ENCODE measurements around a stretch of chr2.

DNA sequence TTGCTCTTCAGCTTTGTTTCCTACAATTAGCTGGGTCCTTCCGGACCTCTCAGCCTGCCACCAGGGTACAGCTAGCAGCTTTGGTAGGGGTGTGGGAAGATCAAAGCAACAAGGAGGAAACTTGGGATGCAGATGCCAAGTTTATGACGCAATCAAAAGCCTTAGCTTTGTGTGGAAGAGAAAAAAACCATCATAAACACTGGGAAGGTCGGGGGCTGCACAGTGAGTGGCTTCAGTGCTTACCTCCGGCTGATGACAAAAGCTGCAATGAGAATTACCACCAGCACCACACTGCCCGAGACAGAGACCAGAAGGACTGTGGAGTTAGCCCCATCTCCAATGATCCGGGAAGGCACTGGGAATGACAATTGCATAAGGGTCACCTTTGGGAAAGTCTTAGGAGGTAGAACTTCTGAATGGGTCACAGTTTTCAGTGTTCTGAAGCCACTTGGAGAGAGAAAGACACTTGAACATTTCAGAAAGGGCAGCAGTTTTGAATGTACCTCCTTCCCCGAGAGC, 116.7 kb downstream of the EPHA4 start:
- RRBS, result 100% methylated on average over 1 of the region's 7 CpGs

- RRBS, result 2% methylated on average over 22 of the region's 54 CpGs
These were observed 531 bp downstream of the EPHA4 start for GRCh38 chr2:221571483-221572062.

DNA sequence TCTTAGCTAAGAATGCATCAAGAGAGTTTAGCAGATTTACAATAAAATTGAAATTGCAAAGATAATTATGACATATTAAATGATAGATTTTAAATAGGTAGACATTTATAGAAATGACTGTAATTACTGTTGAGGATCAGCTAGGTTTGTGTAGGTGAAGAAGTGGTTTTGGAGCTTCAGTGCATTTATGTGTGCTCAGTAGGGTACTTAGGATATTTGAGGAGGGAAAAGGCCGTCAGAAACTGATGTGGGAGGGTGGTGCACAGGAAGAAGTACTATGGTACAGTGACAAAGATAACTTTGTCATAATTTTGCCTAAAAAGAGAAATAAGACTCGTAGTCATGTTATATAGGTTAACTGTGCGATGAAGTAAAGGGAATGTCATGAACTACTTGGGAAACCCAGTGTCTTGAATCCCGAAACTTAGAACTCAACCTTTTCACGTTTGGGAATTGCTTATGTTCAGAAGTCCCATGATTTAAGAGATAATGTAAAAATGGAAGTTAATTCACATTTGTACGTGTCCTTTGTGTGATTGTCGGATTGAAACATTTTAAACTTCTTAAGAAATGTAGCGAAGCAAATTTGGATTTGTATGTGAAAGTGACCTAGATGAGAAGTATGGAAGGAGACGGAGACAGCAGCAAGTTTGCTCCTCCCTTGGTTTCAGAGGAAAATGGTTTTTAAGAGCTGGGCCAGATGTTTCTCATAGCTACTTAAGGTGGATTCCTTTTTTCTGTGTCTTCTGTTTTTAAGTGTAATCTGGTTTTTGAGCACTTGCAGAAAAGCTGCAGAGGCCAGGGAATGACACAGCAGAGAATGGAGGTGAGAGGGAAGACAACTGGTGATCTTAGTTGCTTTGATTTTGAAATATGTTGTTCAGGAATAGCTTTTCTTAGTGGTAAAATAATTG, 28.5 kb downstream of the ACSL3 start:
- RRBS, result no CpG with 5 or more reads among the region's 9 CpGs

- RRBS, result no CpG with 5 or more reads among the region's 15 CpGs
These were observed 39.3 kb downstream of the ACSL3 start for GRCh38 chr2:222899647-222900998.

DNA sequence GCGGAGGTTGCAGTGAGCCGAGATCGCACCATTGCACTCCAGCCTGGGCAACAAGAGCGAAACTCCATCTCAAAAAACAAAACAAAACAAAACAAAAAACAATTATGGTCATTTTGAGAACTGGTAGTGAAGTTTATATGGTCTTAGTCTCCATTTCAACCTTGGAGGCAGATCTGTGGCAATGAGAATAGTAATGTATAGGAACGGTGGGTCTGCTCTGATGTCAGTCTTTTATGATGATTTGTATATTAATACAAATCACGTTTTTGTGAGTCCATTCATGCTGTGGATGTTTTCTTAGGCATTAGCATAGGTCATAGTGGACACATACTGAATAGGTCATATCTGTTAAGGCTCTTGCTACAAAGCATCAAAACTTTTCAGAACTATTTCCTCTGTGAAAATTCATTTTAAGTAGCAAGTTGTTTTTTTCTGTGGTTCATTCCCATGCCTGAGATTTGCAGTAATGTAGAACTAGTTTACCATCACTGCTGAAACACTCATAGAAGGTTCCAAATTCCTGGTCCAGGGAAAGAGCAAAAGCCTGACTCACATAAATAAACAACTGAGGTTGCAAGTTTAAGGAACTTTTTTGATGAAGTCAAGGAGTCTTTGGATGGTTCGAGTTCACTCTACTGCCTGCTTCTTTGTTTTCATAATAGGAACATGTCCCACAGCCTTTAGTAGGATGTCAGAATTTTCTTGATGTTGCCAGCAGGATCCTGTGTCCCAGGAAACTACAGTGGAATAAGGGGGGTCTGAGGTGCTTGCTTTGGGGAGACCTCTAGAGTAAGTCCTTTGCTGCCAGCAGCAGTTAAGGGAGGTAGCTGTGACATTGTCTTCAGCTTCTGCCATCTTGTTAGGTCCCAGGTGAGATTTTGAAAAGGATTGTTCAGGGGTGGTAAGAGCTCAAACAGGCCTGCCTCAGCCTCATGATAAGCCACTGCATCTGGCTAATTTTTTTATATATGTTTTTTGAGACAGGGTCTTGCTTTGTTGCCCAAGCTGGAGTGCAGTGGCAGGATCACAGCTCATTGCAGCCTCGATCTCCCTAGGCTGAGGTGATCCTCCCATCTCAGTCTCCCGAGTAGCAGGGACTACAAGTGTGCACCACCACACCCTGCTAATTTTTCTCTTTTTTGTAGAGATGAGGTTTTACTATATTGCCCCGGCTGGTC, 43.8 kb downstream of the ACSL3 start:
- RRBS, result no CpG with 5 or more reads among the region's 10 CpGs

GRCh38 chr2:222959078-222959814, 92.7 kb upstream of the KCNE4 start:
- RRBS, result no CpG with 5 or more reads among the region's 5 CpGs

DNA sequence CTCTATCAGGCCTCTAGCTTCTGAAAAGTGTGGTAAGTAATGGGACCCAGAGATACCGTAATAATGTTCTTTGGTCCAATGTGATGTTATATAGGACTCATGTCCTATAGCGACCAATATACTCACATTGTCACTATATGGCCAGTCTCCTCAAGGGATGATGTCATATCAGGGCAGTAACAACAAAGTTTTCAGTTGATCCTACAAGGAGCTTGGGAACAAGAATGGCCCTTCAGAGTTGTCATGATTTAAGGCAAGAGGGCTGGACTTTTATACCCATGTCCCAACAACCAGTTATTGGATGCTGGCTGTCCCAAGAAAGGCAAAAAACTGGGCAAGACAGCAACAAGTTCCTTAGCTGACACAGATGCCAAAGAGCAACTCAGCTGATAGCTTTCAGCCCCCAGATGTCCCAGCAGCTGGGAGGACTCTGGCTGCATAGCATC, 33.2 kb upstream of the SERPINE2 start:
- RRBS, result no CpG with 5 or more reads among the region's 2 CpGs

DNA sequence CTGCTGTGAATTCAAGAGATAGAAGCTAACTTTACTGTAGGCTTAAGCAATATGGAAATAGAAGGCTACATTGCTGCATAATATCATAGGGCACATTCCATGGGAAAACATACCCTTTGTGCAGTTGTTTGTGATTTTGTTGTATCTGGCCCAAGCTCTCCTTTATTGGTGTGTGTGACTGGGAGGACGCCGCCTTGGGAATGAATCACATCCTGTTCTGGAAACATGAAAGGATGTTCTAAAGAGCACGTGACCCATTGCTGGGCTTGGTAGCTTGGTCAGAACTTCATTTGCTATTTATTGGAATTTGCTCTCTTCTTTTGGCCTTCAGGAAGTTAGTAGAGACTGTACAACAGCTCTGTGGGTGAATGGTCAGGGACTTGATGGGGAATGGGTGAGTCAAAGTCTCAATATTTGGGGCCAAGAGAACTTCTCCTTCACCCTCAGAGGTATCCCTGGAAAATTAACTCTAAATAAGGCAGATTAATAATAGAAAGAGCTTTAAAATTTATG, 106.8 kb upstream of the SERPINE2 start:
- RRBS, result no CpG with 5 or more reads among the region's 3 CpGs

DNA sequence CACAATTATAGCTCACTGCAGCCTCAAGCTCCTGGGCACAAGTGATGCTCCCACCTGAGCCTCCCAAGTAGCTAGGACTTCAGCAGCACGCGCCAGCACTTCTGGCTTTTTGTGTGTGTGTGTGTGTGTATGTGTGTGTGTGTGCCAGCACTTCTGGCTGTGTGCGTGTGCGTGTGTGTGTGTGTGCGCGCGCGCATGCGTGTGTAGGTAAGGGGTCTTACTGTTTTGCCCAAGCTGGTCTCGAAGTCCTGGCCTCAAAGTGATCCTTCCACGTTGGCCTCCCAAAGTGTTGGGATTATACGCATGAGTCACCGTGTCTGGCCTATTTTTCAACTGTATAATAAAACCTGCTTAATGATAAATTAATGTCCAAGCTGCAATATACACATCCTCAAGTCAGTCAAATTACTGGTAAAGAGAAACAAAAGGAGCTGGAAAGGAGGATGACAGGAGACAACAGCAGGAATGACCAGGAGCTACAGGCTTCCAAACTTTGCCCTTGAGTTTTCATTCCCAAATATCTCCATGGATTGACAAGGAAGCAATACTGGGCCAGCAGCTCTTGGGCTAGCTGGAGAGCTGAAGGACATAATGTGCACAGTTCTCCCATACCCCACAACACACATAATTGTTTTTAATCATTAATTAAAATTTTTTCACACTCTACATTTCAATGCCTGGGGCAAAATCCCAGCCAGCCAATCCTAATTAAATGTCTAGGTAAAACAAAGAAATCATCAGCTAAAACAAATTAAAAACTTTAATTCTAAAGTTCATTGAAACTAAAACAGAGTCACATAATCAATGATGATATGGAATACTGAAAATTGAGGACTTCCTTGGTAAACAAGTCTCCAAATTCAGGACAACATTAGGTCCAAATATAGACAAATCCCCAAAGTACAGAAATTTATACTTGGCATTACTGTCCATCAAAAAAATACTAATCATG, 42.5 kb downstream of the CUL3 start:
- RRBS, result no CpG with 5 or more reads among the region's 13 CpGs

DNA sequence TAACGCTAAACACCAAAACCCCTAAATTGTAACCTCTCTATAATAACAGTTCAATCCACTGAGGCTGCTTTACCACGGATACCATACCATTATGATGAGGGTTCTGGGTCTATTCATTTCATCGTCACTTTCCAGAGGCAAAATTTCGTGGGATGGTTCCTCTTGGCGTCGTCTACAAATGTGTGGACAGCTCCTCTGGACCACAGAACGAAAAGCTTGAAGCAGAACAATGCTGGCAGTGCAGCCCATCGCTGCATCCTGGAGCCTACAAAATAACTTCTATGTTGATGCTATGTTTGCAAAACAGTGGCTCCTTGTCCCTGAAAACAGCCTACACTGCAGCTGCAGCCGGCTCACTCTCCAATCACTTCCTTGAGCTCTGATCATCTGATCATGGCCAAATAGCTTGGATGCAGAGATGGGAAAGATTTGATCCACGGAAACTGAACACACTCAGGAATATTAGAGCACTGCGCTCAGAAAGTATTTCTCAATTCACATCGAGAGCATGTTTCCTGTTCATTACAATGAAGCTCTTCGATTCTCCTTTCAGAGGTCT, 60.1 kb downstream of the DOCK10 start:
- RRBS, result no CpG with 5 or more reads among the region's 13 CpGs

DNA sequence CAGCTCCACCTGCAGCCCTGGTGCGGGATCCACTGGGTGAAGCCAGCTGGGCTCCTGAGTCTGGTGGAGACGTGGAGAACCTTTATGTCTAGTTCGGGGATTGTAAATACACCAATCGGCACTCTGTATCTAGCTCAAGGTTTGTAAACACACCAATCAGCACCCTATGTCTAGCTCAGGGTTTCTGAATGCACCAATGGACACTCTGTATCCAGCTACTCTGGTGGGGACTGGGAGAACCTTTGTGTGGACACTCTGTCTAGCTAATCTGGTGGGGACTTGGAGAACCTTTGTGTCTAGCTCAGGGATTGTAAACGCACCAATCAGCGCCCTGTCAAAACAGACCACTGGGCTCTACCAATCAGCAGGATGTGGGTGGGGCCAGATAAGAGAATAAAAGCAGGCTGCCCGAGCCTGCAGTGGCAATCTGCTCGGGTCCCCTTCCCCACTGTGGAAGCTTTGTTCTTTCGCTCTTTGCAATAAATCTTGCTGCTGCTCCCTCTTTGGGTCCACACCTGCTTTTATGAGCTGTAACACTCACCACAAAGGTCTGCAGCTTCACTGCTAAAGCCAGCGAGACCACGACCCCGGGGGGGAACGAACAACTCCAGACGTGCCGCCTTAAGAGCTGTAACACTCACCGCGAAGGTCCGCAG, 345.2 kb downstream of the NYAP2 start:
- RRBS, result no CpG with 5 or more reads among the region's 18 CpGs

DNA sequence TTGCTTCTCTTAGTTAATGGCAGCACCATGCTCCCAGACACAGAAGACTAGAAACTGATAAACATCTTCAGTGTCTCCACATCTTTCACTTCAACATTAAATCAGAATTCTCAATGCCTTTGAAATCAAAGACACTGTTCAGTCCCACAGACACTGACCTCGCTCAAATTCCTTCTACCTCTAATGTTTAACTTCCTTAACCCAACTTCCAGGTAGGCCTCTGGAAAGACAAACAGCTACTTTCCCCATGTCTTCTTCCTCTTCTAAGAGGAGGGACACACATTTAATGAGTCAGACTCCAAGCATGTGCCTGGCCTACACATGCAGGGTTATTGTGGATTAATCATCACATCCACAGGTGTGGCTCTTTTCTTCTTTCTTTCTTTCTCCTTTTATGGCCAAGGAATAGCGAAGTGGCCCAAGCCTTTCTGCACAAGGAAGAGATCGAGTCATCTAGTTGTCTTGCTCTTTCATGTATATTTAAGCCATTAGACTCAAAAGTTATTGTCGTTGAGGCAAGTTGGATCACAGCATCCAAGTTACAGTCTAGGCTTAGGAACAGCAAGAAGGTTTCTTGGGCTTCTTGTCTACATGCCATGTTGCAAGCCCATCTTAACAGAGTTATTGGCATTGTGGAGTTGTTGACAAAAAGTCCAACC, 387.8 kb downstream of the IRS1 start:
- RRBS, result no CpG with 5 or more reads among the region's 4 CpGs

DNA sequence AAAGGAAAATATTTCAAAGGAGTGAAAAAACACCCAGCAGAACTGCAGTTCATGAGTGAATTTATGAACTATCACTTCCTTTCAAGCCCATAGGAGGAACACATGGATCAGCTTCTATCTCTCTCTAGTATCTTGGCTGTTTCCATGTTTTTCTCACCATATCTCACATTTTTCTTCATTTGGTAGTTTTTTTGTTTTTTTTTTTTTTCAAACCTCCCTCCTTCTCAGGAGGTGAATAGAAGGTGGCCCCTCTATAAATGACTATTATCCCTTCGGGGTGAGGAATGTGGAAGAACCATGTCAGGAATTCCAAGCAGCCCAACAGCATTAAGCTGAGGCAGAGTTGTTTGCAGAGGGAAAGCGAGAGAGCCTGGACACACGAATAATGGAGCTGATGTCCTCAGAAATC, 315.8 kb downstream of the IRS1 start:
- RRBS, result no CpG with 5 or more reads among the region's 3 CpGs

DNA sequence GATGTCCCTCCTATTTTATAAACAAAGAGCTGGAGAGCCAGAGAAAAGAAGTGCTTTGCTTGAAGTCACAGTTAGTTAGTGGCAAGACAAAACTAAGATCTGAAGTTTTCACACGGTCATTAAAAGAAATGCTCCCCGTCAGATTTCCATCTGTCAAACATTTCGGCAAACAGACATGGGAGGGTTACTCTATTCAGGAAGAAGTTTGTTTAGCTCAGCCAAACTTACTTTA, 74.1 kb downstream of the IRS1 start:
- RRBS, result no CpG with 5 or more reads among the region's 3 CpGs

GRCh38 chr2:226905553-226906970, 70.2 kb downstream of the RHBDD1 start:
- RRBS, result no CpG with 5 or more reads among the region's 12 CpGs

DNA sequence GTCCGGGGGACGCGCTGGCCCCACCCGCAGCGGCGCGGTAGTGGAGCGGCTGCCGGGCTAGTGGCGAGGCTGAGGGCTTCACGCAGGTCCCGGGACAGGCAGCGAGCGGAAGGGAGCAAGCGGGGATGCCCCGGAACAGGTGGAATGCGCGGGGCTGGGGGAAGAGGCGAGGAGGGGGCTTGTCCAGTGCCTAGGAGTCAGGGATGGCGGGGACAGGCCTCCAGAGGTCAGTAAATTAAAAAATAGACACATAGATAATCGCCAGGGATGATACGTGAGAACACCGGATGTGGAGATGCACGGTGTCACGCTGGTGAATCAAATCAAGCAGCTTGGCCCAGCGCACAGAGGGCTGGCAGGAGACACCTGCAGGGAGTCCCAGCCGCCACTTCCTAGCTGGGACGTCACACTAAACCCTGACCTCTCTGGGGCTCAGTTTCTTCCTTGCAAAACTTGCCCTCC, 474 bp downstream of the COL4A3 start:
- RRBS, result 5% methylated on average over 16 of the region's 28 CpGs

GRCh38 chr2:227416015-227416631, 28.4 kb upstream of the SCYGR1 start:
- RRBS, result no CpG with 5 or more reads among the region's 10 CpGs

- RRBS, result no CpG with 5 or more reads among the region's 13 CpGs
These were observed 32.5 kb upstream of the CCL20 start for GRCh38 chr2:227781115-227781621.

DNA sequence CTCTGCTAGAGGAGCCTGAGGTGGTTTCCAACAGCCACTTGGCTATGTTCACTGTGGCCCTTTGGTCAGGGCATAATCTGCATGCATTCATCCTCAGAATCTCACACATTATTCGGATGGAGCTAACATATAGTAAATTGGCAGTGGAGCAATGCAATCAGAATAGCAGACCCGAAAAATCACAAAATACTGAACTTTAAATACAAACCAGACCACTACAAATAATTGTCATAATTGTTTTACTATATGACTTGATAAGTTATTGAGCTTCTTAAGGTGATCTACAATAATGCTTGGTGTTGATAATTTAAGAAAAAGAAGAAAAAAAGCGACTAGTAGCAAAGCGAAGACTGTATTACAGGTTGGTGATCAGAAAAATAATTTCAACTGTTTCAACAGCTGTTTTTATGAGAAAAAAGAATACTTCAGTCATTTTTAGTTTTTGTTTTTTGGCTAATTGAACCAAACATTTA, 253.8 kb downstream of the PID1 start:
- RRBS, result no CpG with 5 or more reads among the region's 4 CpGs

- RRBS, result no CpG with 5 or more reads among the region's 2 CpGs
These were observed 235.6 kb downstream of the PID1 start for GRCh38 chr2:229035331-229035944.

Data from amniotic epithelial cell (primary cell).